GM12878 (cell line): ENCODE data around the gene GDE1.

DNA sequence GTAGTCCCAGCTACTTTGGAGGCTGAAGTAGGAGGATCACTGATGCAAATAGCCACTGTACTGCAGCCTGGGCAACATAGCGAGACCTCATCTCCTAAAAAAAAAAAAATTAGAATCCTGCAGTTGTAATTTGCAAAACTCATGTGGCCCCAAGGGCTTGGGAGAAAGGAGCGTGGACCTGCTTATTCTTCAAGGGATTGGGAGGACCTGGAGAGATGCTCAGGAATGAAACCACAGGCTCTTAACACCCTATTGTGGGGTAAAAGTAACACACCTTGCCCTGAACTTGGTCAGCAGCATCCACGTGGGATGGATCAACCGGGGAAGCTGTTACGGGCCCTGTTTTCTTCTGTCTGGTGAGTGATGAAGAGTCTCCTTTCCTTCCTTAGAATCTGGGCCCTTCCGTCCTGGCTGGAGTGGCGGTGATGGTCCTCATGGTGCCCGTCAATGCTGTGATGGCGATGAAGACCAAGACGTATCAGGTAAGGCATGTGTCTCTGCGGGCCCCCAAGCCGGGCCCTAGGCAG lies 103.0 kb downstream of the ABCC1 start:
- RAMPAGE, long total RNA: no peak
- RRBS, 2 experiments: no CpG with 5 or more reads among the region's 12 CpGs
CAGE:
- cytosol, long polyA minus RNA: no peak
- cytosol, long polyA plus RNA: no peak
- long polyA plus RNA: no peak
- nucleolus, long total RNA: no peak
- nucleus, long polyA plus RNA: no peak
- nucleus, long total RNA: no peak

GRCh38 chr16:16111178-16111801 lies 112.0 kb downstream of the ABCC6 start:
- RAMPAGE, long total RNA: no peak
- RRBS, 2 experiments: no CpG with 5 or more reads among the region's 19 CpGs
CAGE:
- cytosol, long polyA minus RNA: no peak
- cytosol, long polyA plus RNA: no peak
- long polyA plus RNA: no peak
- nucleolus, long total RNA: no peak
- nucleus, long polyA plus RNA: no peak
- nucleus, long total RNA: no peak

GRCh38 chr16:16972623-16972995 lies 498.2 kb downstream of the XYLT1 start:
- RAMPAGE, long total RNA: no peak
- RRBS, 2 experiments: no CpG with 5 or more reads among the region's 5 CpGs
CAGE:
- cytosol, long polyA minus RNA: no peak
- cytosol, long polyA plus RNA: no peak
- long polyA plus RNA: no peak
- nucleolus, long total RNA: no peak
- nucleus, long polyA plus RNA: no peak
- nucleus, long total RNA: no peak

DNA sequence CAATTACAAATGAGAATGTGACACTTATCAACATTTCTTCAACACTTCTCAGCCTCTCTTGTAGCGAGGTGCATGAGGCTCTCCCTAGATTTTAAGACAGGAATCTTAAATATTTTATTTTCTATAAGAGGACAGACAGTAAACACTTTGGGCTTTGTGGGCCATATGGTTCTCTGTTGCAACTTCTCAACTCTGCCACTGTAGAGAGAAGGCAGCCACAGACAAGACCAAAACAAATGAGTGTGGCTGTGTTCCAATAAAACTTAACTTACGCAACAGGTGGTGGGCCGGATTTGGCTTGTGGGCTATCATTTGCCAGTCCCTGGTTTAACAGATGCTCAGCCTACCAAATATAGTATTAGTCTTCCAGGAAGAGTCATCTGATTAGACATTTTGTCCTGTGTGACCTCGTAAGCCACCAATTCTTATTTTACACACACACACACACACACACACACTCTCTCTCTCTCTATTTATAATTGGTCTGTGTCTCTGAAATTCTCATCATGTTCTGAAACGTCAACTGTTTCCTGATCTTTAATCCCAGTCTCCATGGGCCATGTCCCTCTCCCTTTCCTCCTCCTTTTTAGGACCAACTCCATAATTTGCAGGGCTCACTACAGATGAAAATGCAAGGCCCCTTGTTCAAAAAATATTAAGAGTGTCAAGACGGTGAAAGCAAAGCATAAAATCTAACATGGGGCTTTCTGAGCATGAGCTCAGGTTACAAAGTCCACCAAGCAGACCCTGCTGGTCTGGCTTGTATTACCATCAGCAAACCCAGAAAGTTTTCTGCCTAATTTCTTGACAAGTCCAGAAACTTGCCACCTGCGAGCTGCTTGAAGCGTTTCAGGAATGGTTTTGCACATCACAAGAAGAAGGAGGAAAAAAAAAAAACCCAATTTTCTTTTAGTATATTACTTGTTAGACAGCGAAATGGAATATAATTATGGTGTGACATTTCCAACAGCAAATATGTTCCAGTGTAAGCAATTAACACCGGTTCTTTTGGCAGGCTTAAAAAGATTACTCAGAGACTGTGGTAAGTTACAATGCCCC lies 245.7 kb downstream of the XYLT1 start:
- RAMPAGE, long total RNA: no peak
- RRBS, 2 experiments: no CpG with 5 or more reads among the region's 10 CpGs
CAGE:
- cytosol, long polyA minus RNA: no peak
- cytosol, long polyA plus RNA: no peak
- long polyA plus RNA: no peak
- nucleolus, long total RNA: no peak
- nucleus, long polyA plus RNA: no peak
- nucleus, long total RNA: no peak

DNA sequence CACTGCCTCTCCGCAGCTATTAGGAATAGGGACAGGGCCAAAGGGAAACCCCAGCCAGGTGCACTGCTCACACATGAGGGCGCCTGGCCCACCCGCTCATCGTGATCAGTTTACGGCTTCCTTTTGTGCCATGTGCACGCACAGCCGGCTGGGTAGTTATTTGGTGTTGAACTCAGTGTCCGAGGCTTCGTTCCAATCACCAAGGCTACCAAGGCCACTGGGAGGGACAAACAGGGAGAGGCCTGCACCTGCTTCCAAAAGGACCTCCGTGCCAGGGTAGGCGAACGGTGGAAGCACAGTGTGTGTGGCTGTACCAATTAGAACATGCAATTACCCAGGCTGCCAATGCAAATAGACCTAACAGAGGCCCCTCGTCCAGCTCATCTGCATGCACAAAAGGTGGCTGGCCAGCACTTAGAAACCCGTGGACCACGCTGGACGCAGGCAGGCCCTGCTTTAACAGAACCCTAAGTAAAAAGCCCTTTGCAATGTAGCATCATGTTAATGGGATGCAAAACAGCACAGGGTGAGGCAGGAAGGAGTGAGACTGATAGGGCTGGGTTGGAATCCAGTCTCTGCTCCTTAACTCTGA lies 204.1 kb downstream of the XYLT1 start:
- RAMPAGE, long total RNA: no peak
- RRBS, 2 experiments: no CpG with 5 or more reads among the region's 16 CpGs
CAGE:
- cytosol, long polyA minus RNA: no peak
- cytosol, long polyA plus RNA: no peak
- long polyA plus RNA: no peak
- nucleolus, long total RNA: no peak
- nucleus, long polyA plus RNA: no peak
- nucleus, long total RNA: no peak

DNA sequence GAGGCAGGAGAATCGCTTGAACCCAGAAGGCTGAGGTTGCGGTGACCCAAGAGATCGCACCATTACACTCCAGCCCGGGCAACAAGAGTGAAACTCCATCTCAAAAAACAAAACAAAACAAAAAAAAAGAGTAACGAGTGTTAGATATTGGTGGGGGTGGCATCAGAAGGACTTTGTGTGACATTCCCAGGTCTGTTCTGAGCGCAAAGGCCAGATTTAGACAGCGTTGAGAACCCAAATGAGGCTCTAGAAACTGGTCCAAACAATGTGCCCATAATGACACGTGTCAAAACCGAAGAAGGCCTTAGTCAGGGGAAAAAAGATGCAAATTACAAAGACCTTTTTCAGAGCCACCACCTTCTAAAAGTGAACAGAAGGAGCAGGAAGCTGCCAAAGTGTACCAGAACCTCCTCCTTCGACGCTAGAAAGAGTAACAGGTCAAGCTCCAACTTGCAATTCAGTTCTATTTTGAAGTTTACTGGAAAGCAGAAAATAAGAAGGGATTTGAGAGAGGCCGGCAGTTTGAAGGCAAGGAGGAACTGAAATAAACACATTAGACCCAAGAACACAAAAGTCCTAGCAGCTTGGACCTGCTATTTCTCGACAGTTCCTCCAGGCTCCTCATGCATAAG lies 61.9 kb downstream of the XYLT1 start:
- RAMPAGE, long total RNA: no peak
- RRBS, 2 experiments: no CpG with 5 or more reads among the region's 13 CpGs
CAGE:
- cytosol, long polyA minus RNA: no peak
- cytosol, long polyA plus RNA: no peak
- long polyA plus RNA: no peak
- nucleolus, long total RNA: no peak
- nucleus, long polyA plus RNA: no peak
- nucleus, long total RNA: no peak

GRCh38 chr16:17591141-17591663 lies 120.4 kb upstream of the XYLT1 start:
- RAMPAGE, long total RNA: no peak
- RRBS, 2 experiments: no CpG with 5 or more reads among the region's 7 CpGs
CAGE:
- cytosol, long polyA minus RNA: no peak
- cytosol, long polyA plus RNA: no peak
- long polyA plus RNA: no peak
- nucleolus, long total RNA: no peak
- nucleus, long polyA plus RNA: no peak
- nucleus, long total RNA: no peak

DNA sequence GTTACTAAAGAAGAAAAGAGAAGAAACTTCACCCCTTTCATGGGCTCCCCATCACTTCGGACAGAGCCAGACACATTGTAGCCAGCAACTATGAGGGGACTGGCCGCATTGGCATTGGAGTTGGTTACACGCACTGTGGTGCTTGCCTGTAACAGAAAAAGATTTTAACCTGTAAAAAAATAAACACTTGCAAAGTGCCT lies 18.4 kb downstream of the NOMO2 start:
- RAMPAGE, long total RNA: no peak
- RRBS, 2 experiments: no CpG with 5 or more reads among the region's 3 CpGs
CAGE:
- cytosol, long polyA minus RNA: no peak
- cytosol, long polyA plus RNA: no peak
- long polyA plus RNA: no peak
- nucleolus, long total RNA: no peak
- nucleus, long polyA plus RNA: no peak
- nucleus, long total RNA: no peak

DNA sequence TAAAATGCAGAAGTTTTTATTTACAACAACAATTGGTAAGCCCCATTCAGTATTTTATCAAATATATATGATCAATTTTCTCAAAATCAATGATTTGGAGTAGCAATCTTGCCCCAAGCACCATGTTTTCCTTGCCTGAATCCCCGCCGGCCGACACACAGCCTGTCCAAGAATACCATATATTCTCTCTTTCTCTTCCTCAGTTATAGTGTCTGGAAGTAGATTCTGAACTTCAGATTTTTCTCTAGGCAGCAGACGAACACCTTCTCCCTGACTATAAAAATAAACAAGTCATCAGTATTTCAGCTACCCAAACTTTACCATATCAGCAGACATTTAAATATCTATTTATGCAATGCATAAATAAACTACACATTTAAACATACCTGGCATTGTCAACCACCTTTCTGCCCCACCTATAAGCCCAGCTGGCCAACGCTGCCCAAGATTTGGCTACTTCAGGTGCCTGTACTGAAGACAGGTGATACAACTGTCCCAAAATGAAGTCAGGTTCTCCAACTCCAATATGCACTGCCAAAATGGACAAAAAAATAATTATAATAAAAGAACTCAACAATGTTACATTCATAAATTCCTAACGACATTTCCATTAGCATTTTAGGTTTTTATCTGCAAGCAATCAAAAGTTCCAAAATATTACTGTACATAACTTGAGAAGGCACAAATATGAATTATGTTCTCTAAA lies 50.7 kb upstream of the ARL6IP1 start:
- RAMPAGE, long total RNA: no peak
- RRBS, 2 experiments: no CpG with 5 or more reads among the region's 6 CpGs
CAGE:
- cytosol, long polyA minus RNA: start-site peak on the minus strand centred at position 429 of the sequence, 81 bp wide, 10 reads
- cytosol, long polyA plus RNA: no peak
- long polyA plus RNA: no peak
- nucleolus, long total RNA: no peak
- nucleus, long polyA plus RNA: no peak
- nucleus, long total RNA: no peak

GRCh38 chr16:18861147-18861928 lies 60.0 kb upstream of the ARL6IP1 start:
- RAMPAGE, long total RNA: no peak
- RRBS, 2 experiments: no CpG with 5 or more reads among the region's 4 CpGs
CAGE:
- cytosol, long polyA minus RNA: no peak
- cytosol, long polyA plus RNA: no peak
- long polyA plus RNA: no peak
- nucleolus, long total RNA: no peak
- nucleus, long polyA plus RNA: no peak
- nucleus, long total RNA: no peak

DNA sequence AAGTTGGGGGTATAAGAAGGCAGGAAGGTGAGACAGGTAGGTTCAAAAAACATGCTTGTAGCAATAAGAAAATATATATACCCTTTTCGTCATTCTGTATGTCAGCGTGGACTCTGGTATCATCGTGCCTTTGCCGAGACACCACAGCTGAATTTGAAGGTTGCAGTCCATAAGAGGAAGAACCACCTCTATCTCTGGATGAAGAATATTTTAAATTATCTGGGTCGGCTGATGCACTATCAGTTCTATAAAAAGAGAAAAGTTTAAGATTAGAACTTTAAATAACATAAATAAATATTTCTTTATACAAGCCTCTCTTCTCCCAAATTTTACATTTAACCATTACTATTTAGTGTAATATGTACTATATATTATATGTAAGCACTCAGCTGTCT lies 29.5 kb downstream of the SMG1 start:
- RAMPAGE, long total RNA: no peak
- RRBS, 2 experiments: no CpG with 5 or more reads among the region's 5 CpGs
CAGE:
- cytosol, long polyA minus RNA: no peak
- cytosol, long polyA plus RNA: no peak
- long polyA plus RNA: no peak
- nucleolus, long total RNA: no peak
- nucleus, long polyA plus RNA: no peak
- nucleus, long total RNA: no peak

GRCh38 chr16:19117113-19118039 lies 3.6 kb downstream of the ITPRIPL2 start:
- RAMPAGE, long total RNA: no peak
- RRBS, 2 experiments: no CpG with 5 or more reads among the region's 7 CpGs
CAGE:
- cytosol, long polyA minus RNA: no peak
- cytosol, long polyA plus RNA: no peak
- long polyA plus RNA: no peak
- nucleolus, long total RNA: no peak
- nucleus, long polyA plus RNA: no peak
- nucleus, long total RNA: no peak

DNA sequence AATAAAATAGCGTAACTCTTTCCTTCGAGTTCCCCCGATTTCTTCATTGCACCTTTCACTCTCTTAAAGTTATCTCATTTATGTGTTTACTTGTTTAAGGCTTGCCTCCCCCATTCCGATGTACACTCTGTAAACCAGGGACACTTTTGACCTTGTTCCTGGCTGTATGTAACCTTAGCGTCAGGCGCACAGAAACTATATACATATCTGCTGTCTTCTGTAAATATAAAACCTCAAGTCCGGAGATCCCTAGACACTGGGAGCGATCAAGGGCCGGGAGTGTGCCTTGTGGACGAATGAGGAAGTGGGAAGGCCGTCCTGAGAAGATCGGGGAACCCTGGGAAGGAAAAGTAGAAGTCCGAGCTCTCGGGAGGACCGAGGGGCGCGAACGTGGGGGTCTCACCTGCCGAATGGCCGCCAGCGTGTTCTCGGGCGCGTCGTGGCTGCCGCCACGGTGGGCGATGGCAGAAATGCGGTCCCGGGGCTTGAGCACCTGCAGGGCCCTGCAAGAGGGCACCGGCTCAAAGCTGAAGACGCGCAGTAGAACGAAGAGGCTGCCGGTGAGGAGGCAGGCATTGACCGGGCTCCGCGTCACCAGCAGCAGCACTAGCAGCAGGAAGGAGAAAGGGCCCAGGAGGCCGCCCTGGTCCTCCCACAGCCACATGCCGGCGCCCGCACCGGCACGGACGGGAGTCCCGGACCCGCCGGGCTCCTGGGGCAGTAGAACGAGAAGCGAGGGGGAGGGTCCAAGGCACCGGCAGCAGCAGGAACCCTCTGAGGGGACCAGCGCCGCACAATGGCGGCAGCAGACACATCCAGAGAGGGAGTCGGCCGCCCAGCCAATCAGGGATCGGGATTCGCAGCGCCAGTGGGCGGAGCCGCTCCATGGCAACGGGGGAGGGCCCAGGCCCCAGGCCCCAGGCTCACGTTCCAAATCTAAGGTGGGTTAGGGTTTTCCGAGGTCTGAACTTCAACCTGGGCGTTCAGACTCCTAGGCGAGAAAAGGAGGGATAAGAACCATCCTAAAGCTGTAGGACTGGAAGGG lies at the start of gene GDE1:
GDE1 (minus strand) TSS at position 798 of the 1,045 bp plus-strand sequence.
- RAMPAGE, long total RNA: start-site peak on the minus strand centred at position 768 of the sequence, 111 bp wide, 230 and 73 reads in 2 replicates
- RRBS, 2 experiments: 1 to 2% methylated on average over 10 to 15 of the region's 66 CpGs
CAGE:
- cytosol, long polyA minus RNA: no peak
- cytosol, long polyA plus RNA: start-site peak on the minus strand centred at position 757 of the sequence, 89 bp wide, 168 and 120 reads in 2 replicates
- long polyA plus RNA: start-site peak on the minus strand centred at position 800 of the sequence, 67 bp wide, 71 and 92 reads in 2 replicates
- nucleolus, long total RNA: start-site peak on the minus strand centred at position 765 of the sequence, 69 bp wide, 179 reads
- nucleus, long polyA plus RNA: no peak
- nucleus, long total RNA: no peak

DNA sequence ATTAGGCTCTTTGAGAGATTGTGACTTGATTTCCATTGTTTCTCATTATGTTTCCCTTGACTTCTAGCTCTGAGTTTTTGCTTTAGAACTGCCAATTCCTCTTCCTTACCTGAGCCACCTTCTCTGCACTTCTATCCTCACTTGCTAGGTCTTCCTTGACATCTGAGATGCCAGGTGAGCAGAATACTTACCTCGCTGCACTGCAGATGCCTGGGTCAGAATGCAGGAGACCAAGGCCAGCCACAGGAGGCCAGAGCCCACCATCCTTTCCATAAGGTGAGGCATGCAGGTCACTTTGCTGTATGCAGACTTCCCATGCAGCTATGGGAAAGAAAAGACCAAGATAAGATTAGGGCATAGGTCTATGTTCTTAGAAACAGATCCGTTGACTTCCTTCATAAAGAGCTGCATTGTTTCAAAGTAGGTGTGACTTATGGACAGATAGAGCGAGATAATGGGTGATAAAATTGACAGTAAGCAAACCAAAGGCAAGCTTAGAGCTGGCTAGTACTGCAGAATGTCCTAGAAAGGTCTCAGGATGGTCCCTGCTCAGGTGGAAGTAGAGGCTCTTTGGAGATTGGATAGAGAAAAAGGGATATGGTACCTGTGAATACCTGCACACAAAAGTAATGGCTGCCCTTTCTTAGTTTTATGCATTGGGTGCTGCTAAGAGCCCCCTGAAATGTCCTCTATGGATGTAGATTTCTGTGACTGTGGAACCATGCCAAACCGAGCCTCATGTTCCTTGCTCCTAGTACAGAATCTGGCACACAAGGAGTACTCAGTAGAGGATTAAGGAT lies 966 bp downstream of the GP2 start:
- RAMPAGE, long total RNA: no peak
- RRBS, 2 experiments: no CpG with 5 or more reads among the region's 4 CpGs
CAGE:
- cytosol, long polyA minus RNA: no peak
- cytosol, long polyA plus RNA: no peak
- long polyA plus RNA: no peak
- nucleolus, long total RNA: no peak
- nucleus, long polyA plus RNA: no peak
- nucleus, long total RNA: no peak

- RAMPAGE, long total RNA: no peak
- RRBS, 2 experiments: no CpG with 5 or more reads among the region's 12 CpGs
CAGE:
- cytosol, long polyA minus RNA: no peak
- cytosol, long polyA plus RNA: no peak
- long polyA plus RNA: no peak
- nucleolus, long total RNA: no peak
- nucleus, long polyA plus RNA: no peak
- nucleus, long total RNA: no peak
These were observed 1.9 kb downstream of the THUMPD1 start for GRCh38 chr16:20739597-20740304.

GRCh38 chr16:20897977-20898750 lies 2.0 kb downstream of the DCUN1D3 start:
- RAMPAGE, long total RNA: no peak
- RRBS, 2 experiments: no CpG with 5 or more reads among the region's 8 CpGs
CAGE:
- cytosol, long polyA minus RNA: no peak
- cytosol, long polyA plus RNA: no peak
- long polyA plus RNA: no peak
- nucleolus, long total RNA: no peak
- nucleus, long polyA plus RNA: no peak
- nucleus, long total RNA: no peak

DNA sequence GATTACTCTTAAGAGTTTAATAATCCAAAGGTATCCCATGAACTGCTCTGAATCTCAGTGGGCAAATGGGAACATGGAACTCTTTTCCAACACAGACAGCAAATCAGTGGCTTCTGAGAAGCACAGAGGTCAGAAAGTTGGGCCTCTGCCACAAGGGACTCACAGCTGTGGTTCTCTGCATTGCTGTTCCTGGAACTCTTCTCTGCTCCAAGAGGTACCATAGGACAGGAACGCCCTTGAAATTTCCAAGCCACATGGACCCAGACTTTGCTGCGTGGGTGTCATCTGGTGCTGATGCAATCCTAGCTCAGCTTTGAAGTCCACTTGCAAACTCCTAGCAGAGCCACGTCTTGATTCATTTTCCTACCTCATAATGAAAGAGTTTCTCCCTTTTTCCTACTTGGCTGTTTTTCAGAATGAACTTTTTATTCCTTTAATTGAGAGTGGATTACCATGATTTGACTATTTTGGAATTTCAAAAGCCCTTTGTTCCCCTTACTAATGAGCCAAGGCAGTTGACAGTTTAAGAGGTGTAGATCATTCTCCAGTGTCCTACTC lies 18.2 kb downstream of the LYRM1 start:
- RAMPAGE, long total RNA: no peak
- RRBS, 2 experiments: no CpG with 5 or more reads among the region's 3 CpGs
CAGE:
- cytosol, long polyA minus RNA: no peak
- cytosol, long polyA plus RNA: no peak
- long polyA plus RNA: no peak
- nucleolus, long total RNA: no peak
- nucleus, long polyA plus RNA: no peak
- nucleus, long total RNA: no peak

DNA sequence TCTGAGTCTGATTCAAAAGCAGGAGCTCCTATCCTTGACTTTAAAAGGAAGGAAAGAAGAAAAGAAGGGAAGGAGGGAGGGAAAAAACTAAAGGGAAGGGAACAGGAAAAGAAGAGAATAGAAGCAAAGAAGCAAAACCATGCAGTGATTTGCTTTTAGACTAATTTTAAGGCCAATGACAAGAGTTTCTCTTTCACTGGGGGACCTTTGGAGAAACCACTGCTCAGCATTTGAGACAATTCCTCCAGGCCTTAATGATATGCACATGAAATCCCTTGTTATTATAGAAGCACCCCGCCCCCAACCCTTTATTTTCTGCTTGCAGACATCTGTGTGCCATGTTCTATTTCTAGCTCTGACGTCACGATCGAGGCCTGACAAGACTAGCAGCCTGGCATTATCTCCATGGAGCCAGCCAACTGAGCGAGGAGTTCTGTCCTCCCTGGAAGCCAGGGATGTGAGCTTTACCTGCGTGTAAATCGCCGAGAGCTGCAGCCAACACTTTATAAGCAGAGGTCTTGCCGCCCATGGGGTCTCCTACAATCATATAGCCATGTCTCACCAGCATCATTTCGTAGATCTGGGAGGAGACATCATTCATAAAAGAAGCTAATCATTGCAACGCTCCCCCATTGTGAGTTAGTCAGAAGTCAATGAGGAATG lies 117.0 kb downstream of the DNAH3 start:
- RAMPAGE, long total RNA: no peak
- RRBS, 2 experiments: no CpG with 5 or more reads among the region's 11 CpGs
CAGE:
- cytosol, long polyA minus RNA: no peak
- cytosol, long polyA plus RNA: no peak
- long polyA plus RNA: no peak
- nucleolus, long total RNA: no peak
- nucleus, long polyA plus RNA: no peak
- nucleus, long total RNA: no peak

DNA sequence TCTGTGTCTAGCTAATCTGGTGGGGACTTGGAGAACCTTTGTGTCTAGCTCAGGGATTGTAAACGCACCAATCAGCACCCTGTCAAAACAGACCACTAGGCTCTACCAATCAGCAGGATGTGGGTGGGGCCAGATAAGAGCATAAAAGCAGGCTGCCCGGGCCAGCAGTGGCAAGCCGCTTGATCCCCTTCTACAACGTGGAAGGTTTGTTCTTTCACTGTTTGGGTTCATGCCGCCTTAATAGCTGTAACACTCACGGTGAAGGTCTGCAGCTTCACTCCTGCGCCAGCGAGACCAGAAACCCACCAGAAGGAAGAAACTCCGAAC lies 2.7 kb upstream of the DNAH3 start:
- RAMPAGE, long total RNA: no peak
- RRBS, 2 experiments: no CpG with 5 or more reads among the region's 9 CpGs
CAGE:
- cytosol, long polyA minus RNA: no peak
- cytosol, long polyA plus RNA: no peak
- long polyA plus RNA: no peak
- nucleolus, long total RNA: no peak
- nucleus, long polyA plus RNA: no peak
- nucleus, long total RNA: no peak

DNA sequence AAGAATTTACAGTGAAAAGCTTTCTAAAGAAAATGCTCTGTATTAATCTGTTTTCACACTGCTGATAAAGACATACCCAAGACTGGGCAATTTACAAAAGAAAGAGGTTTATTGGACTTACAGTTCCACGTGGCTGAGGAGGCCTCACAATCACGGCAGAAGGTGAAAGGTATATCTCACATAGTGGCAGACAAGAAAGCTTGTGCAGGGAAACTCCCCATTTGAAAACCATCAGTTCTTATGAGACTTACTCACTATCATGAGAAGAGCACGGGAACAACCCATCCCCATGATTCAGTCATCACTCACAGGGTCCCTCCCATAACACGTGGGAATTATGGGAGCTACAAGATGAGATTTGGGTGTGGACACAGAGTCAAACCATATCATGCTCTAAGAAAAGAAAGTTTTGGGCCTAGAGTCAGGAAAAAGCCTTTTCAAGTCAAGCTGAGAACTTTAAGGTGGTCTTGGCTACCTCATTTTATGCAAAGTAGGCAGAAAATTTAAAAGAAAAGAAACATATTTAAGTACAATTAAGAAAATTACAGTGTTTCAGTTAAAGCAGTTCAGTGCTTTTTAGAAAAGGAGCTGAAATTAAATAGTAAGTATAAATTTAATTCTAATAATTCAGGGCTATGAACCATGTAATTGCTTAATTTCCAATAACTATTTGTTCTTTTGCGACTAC lies 24.9 kb upstream of the CRYM start:
- RAMPAGE, long total RNA: no peak
- RRBS, 2 experiments: no CpG with 5 or more reads among the region's 5 CpGs
CAGE:
- cytosol, long polyA minus RNA: no peak
- cytosol, long polyA plus RNA: no peak
- long polyA plus RNA: no peak
- nucleolus, long total RNA: no peak
- nucleus, long polyA plus RNA: no peak
- nucleus, long total RNA: no peak